ENCODE results near the gene GGCT.

DNA sequence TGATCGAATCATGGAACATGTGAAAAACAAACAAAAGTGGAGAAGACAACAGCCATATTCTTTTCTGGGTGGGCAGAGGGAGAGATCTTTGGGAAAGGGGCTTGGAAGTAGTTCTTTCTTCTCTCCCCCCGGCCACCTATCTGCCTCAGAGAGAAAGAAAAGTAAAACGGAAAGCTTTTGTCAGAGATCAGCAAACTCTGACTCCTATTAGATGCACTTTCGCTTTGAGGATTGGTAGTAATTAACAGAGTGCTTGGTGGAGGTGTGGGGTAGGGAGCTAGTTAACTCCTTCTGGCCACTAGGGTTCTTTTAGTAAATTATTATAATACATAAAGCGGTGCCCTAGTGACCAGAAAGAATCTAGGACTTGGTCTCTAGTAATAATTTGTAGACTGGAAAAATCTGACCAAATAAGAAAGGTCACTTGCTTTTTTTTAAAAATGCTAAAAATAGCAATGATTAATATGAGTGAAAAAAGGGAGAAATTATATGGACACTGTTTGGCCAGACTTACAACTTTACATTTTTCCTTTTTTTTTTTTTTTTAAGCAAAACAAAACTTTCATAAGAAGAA lies 54.6 kb downstream of the CPVL start:
- RRBS: no CpG with 5 or more reads among the region's 5 CpGs

GRCh38 chr7:29145919-29146307 lies 424 bp downstream of the CPVL start:
- RRBS: 67% methylated on average over 2 of the region's 21 CpGs

- RRBS: no CpG with 5 or more reads among the region's 9 CpGs
Measured at GRCh38 chr7:29178061-29178685, 16.4 kb upstream of the CHN2 start.

- RRBS: no CpG with 5 or more reads among the region's 5 CpGs
Measured at GRCh38 chr7:29246529-29247315, 52.1 kb downstream of the CHN2 start.

GRCh38 chr7:29289129-29289915 lies 94.7 kb downstream of the CHN2 start:
- RRBS: no CpG with 5 or more reads among the region's 15 CpGs

- RRBS: no CpG with 5 or more reads among the region's 6 CpGs
Measured at GRCh38 chr7:29328081-29328487, 133.5 kb downstream of the CHN2 start.

GRCh38 chr7:29479315-29480437 lies 84.0 kb upstream of the PRR15 start:
- RRBS: no CpG with 5 or more reads among the region's 23 CpGs

DNA sequence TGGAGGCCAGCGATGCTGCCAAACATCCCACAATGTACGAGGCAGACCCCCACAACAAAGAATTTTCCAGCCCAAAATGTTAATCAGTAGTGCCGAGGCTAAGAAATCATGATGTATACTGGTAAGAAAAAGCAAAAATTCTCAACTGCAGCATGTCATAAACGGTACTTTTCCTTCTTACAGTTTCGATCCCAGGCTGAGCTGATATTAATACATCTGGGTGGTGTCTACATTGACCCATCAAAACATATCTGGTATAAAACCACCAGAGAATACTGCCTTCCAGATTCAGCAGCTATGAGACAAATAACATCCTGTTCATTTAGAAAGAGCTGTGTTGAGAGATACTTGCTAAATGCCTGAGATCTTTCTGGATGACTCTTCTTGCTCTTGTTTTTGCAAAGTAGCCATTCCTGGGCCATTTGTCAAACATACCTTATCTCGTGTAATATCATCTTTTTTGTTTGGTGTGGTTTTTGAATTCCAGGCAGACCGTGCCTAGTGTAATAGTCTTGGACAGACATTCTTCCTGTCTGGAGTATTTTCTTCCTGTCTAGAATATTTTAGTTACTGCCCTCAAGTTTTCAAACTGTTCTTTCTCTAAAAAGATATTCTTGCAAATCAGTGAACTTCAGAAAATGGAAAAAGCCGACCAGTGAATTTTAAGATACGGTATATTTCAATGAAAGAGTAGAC lies 74.7 kb upstream of the PRR15 start:
- RRBS: no CpG with 5 or more reads among the region's 9 CpGs

DNA sequence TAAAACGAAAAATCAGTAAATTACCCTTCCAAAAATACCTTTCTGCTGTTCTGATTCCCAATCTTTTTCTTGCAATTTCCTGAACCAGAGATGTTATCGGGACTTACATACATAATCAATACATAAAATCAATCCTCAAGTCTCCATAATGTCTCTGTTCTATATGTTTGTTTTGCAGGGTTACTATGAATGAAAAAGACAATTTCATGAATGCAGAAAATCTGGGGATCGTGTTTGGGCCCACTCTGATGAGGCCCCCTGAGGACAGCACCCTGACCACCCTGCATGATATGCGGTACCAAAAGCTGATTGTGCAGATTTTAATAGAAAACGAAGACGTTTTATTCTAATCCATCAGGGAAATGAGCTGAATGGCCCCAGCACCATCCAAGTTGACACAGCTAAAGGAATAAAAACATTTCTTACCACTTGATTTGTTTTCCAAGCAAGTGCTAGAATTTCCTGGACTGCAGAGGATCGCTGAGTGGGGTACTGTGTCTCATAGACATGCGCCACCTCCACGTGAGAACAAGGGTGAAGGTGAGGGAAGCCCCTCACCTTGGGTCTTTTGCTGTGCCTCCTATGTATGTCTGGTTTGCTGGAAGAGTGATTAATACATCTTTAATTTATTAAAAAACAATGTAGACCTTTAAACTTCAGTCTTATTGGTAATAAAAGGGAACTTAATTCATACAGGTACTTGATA lies 51.1 kb upstream of the PRR15 start:
- RRBS: no CpG with 5 or more reads among the region's 9 CpGs

DNA sequence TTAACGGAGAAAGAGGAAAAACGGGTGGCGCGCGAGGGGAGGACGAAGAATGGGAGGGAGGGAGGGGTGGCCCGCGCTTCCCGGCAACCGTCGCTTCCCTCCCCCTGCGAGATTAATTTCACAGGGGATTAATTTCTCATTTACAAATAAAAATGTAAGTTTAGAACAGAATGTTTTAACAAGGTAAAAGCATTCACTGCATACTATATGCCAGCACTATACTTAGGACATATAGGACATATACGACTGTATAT lies 120.7 kb upstream of the WIPF3 start:
- RRBS: no CpG with 5 or more reads among the region's 13 CpGs

DNA sequence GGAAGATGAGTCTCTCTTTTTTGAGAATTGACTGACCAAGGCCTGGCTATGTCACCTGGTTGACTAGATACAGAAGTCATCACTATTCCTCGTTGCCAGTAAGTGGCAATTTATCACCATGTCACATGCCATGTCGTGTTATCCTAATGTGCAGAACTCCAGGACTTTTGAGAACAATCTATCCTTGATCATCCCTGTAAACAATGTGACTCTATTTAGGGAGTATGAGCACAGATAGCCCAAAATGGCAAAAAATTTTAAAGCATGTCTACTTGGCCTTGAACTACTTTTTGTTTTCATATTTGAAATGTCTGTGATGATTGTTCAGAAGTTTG lies 10.6 kb upstream of the WIPF3 start:
- RRBS: no CpG with 5 or more reads among the region's 2 CpGs

DNA sequence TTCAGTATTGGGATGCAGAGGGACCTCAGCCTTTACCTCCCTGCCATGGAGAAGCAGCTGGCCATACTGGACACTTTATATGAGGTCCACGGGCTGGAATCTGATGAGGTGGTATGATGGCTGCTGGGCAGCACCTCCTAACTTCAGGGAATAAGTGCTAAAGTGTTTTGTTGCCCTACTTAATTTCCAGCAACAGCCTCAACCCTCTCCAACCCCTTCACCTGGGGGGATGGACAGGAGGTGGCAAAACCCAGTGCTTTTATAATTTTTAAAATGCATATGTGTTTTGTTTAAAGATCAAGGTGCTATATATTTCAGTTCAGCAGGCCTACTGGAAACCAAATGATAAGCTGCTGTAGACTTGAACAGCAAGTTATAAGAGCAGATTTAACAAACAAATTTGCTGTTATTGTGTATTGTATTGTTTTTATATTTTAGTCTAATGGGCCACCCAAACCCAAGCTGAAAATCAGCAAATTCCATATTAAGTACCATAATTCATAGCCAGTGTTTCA lies 50.5 kb downstream of the PLEKHA8 start:
- RRBS: no CpG with 5 or more reads among the region's 1 CpG

- RRBS: no CpG with 5 or more reads among the region's 2 CpGs
Measured at GRCh38 chr7:30093218-30093635, 41.6 kb upstream of the MTURN start.

- RRBS: 100% methylated on average over 1 of the region's 8 CpGs
Measured at GRCh38 chr7:30155511-30155878, 20.7 kb downstream of the MTURN start.

DNA sequence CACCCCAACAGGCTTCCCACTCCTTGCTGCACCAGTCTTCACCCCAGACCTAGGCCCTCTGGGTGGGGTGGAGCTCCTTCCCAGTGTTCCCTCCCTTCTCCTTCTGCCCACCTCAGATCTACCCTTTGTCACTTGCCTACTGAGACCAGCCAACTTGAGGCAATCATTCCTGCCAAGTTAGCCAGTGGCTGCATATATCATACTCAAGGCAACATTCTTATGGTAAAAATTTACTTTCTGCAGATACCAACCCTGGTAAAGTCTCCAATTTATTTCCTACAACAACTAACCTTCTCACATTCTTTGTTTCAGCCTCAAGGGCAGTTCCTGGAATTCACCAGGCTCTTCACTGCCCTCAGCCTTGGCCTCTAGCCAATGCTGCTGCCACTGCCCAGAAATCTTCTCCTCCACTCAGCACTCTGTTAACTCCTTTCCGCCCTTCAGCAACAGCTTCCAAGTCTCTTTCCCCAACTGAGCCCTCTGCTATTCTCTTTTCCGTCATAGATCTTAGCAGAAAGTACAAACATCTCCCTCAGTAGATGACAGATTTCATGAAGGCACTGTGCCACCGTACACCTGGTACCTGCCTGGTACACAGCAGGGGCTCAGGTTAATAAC lies 31.2 kb upstream of the ZNRF2 start:
- RRBS: no CpG with 5 or more reads among the region's 3 CpGs

DNA sequence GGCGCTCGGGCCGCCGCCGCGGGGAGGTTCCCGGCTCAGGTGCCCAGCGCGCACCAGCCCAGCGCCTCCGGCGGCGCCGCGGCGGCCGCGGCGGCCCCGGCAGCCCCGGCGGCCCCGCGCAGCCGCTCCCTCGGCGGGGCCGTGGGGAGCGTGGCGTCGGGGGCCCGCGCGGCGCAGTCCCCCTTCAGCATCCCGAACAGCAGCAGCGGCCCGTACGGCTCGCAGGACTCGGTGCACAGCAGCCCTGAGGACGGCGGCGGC lies 1.0 kb downstream of the ZNRF2 start:
- RRBS: 1% methylated on average over 4 of the region's 44 CpGs

GRCh38 chr7:30429231-30429525 lies 49.4 kb downstream of the NOD1 start:
- RRBS: no CpG with 5 or more reads among the region's 4 CpGs

DNA sequence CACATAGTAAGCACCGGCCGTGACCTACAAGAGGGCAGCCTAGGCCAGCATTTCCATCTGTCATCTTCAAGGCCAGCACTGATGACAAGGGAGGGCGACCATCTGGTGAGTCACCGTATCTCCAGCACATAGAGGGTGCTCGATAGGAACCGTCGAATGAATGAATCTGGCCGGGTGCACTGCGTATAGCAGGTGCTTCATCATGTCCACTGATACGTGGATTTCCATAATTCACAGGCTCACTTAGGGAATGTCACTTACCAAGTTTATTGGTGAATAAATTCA lies 8.4 kb downstream of the NOD1 start:
- RRBS: no CpG with 5 or more reads among the region's 10 CpGs

DNA sequence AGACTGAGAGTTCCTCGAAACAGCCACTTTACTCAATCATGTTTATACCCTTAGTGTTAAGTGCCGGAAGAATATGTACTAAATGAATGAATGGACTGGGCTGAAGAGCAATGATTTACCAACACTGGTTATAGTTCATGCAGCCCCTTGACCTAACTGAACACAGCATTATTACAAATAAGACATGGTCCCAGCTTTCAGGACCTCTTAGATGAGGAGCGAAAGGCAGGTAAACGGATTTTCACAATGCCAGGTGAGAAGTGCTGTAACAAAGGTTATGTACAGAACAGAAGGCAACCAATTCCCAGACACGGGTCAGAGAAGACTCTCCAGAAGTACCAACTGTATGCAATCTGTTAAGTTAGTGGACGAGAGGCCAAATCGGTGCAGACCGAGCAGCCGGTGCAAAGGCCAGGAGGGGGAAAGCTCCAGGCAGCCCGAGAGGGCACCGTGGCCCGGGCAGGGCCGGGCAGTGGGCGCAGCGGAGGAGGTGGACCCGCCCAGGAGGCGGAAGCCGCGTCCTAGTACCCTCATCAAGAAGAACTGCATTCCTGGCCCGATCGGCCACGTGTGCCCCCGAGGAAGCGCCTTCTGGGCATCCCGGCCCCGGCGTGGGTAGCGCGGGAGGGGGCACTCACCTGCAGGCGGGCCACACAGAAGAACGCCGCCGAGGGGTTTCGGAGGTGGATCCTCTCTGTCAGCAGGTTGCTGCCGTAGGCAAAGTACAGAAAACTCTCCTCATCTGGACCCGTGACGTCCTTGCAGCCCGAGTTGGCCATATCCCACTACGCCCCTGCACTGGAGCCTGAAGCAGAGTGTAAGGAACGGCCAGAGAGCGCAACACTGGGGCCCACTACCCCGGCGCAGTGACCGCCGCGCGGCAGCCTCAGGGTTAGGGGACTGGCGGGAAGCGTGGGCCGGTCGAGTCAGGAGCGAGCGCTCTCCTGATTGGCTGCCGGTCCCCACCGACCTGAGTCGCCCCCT lies at the start of gene GGCT:
TSS of gene GGCT (minus strand) at position 899 of the 984 bp plus-strand sequence.
- RRBS: under 1% methylated on average over 16 of the region's 56 CpGs

DNA sequence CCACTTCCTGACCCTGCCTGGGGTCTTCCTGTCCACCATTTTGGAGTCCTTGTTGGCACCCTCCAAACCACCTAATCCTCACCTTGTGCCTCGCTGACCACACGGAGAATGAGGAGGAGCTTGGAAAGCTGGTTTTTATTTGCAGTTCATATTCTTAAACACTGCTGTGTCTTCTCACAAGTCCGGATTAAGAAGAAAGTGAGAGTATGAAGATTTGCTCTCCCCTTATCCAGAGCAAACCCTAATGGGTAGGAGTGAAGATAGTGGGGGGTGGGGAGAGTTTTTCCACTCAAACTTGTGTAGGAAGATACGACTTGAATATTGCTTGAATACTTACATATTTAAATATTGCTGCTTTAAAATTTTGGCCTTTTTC lies 29.7 kb upstream of the GGCT start:
- RRBS: no CpG with 5 or more reads among the region's 4 CpGs

Measured in NB4 (cell line).